PC-3 (cell line): ENCODE measurements around a stretch of chr13.

DNA sequence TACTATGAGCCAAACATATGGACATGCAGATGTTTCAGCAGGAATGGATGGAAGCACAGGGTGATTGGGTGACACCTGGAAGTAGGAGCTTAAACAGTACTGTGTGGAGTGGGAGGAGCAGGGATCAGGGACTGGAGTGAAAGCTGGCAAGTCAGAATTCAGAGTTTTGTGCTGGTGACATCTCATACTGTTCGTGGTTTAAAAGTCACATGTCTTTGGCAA, 408.2 kb downstream of the COG6 start:
- RAMPAGE, long total RNA: no peak

- RAMPAGE, long total RNA: no peak
Observed at GRCh38 chr13:40149422-40149956, 494.0 kb downstream of the COG6 start.

- RAMPAGE, long total RNA: no peak
Observed at GRCh38 chr13:40191254-40191525, 475.3 kb downstream of the FOXO1 start.

- RAMPAGE, long total RNA: no peak
Observed at GRCh38 chr13:40351858-40353088, 314.2 kb downstream of the FOXO1 start.

DNA sequence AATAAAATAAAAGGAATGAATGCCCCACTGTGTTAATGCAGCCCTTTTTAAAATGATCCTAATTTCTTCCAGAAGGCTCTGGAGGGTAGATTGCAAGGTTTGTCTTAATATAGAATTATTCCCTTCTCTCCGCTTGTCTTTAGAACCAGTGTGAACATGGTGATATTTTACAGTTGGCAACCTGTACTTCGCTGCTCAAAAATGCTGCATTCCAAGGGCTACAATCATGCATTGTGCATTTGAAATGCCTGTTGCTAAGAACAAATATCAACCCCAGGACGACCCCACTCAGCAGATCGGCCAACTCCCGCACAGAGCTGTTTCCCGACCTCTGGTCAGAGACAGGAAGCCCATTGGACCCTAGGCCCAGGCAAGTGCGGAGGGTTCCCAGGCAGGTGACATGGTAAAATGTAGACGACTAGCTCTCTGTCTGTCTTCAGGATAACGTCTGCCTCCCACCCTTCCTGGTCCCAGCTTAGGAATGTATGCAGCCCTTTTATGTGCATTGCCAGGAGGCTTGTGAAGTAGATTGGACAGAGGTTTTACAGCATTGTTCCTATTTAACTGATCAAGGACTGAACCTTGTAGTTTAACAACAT, 263.5 kb downstream of the FOXO1 start:
- RAMPAGE, long total RNA: no peak

- RAMPAGE, long total RNA: no peak
Observed at GRCh38 chr13:40480802-40481597, 185.4 kb downstream of the FOXO1 start.

DNA sequence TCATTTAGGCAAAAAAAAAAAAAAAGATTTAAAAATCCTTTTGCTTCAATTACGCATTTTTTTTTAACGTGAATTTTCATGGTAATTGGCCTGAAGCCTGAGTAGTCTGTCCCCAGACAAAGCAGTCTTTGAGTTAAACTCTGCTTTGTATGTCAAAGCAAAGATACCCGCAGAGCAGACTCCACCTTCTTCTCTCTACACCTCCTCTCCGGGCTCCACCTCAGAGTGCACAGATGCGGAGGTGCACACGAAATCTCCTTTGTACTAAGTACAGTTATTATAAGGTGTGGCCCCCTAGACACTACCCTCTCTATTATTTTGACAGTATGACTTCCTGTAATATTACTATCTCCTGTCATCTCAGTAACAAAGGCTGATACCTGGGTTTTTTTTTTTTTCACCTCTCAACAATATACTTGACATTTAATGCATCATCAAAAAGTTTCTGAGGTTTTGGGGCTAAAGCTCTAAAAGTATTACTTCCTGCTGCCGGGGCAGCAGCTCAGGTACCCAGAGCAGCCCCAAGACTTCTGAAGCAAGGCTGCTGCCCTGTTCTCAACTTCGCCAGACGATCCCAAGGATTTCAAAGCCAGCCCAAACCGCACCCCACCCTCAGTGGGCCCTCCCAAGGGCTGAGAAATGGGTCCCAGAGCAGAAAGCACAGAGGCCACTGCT, 180.8 kb downstream of the FOXO1 start:
- RAMPAGE, long total RNA: no peak

DNA sequence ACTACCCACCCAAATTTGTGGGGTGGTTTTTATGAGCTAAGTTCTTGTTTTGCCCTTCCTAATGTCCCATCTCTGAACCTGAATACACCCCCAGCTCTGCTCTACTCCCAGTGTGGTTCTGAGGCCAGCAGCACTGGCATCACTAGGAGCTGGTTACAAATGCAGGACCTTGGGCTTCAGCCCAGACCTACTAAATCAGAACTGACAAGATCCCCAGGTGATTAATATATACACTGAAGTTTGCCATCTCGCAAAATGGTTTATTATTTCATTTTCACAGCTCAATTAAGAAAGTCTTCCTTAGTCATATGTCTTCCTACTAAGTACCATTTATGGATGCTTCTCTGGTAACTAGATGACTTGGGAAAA, 67.9 kb downstream of the FOXO1 start:
- RAMPAGE, long total RNA: no peak

- RAMPAGE, long total RNA: no peak
Observed at GRCh38 chr13:40610361-40610906, 56.0 kb downstream of the FOXO1 start.

DNA sequence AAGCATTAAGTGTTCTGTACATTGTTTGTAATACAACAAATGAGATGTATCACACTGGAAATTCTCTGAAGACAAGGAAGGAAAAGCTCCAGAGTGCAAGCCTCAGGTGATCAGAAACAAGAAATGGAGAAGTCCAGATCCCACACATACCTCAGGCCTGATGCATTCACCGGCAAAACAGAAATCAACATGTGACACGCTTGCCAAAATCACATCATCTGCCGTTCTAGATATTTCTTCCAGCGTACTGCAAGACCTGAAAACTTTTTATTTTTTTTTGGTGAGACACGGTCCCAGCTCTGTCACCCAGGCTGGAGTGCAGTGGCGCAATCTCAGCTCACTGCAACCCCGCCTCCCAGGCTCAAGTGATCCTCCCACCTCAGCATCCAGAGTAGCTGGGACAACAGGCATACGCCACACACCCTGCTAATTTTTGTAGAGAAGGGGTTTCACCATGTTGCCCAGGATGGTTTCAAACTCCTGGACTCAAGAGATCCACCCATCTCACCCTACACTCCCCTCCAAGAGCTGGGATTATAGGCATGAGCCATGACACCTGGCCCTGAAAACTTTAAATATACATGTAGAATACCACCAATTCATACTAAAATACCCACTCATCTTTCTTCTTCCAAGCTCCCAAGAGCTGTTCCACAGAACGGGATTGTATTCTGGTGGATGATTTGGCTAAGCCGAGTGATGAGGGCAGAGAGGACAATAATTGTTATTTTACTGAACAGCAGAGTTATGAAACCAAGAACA, 48.4 kb downstream of the FOXO1 start:
- RAMPAGE, long total RNA: no peak

DNA sequence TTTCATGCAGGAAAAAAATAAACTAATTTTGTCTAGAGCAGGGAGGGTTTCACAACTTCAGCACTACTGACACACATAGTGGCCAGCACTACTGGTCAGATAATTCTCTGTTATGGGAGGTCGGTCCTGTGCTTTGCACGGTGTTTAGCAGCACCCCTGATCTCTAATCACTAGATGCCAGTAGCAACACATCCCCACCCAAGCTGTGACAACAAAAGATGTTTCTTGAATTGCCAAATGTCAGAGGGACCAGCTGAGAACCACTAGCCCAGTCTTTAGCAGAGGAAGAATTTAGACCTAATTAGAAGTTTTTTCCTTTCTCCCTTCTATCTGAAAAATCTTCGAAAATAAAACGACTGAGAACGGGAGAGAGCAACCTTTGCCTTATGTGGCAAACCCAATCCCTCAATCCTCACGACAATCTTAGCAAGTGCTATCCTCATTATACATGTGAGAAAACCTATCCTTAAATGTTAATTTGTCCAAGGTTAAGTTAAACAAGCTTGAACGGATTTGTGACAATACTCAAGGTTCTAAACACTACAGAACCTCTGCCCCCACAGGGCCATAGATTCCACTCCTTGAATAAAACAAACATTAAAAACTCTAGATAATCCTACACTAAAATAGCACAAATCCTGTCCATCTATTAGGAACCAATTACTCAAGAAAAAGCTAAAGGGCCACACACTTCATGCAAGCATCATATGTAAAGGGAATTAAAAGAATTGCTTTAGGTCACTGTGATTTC, 26.8 kb downstream of the FOXO1 start:
- RAMPAGE, long total RNA: no peak

DNA sequence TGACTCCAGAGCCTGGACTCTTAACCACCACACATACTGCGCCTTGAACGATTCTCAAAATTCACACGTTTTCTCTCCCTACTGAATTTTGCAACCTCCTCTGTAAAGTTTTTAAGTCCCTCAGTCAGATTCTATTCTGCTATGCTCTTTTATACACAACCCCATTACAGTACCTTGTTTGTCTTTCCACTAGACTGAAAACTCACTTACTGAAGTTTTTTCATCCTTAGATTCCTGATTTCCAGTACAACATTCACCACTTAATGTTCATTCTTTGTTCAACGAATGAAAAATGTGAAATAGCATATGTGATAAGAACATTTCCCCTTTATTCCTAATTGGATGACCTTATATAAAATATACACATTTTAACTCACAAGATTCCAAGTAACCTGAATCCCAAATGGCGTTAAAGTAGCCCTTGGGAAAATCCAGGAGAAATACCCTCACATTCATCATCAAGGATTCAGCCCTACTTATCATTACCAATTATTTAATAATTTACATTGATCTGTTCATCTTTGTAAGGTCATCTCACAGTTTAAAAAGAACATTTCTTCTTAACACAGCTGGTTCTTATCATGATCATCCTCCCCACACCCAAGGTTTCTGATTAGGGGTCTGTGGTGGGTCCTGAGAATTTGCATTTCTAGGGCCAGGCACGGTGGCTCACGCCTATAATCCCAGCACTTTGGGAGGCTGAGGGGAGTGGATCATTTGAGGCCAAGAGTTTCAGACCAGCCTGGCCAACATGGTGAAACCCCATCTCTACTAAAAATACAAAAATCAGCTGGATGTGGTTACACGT, 101.7 kb downstream of the ELF1 start:
- RAMPAGE, long total RNA: no peak

- RAMPAGE, long total RNA: no peak
Observed at GRCh38 chr13:40937599-40938248, 81.4 kb downstream of the ELF1 start.

DNA sequence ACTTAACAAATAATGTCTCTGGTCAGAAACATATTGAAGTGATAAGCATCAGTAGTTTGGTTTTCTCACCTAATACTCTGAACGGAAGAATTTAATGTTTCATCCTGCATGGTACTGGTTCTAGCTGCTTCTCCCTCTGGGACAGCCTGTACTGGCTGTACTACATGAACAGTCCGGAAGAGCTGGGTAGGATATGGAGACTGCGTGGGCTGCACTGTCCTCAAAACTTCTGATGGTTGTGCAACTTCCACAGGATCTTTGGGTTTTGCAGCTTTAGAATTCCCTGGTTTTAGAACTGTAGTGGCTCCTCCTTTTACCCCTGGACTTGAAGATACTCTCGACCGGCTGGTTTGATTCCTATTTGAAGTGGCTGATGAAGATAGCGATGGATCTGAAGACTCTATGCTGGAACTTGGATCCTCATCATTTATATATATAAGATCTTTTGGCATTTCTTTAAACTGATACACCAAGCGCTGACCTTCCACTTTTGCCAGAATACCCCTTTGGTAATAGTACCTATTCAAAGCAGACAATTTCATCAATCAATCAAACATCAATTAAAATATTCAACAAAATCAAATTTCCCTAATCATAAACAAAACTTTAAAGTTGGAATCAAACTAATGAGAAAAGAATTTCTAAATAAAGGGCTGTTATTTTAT, 78.1 kb downstream of the ELF1 start:
- RAMPAGE, long total RNA: no peak

DNA sequence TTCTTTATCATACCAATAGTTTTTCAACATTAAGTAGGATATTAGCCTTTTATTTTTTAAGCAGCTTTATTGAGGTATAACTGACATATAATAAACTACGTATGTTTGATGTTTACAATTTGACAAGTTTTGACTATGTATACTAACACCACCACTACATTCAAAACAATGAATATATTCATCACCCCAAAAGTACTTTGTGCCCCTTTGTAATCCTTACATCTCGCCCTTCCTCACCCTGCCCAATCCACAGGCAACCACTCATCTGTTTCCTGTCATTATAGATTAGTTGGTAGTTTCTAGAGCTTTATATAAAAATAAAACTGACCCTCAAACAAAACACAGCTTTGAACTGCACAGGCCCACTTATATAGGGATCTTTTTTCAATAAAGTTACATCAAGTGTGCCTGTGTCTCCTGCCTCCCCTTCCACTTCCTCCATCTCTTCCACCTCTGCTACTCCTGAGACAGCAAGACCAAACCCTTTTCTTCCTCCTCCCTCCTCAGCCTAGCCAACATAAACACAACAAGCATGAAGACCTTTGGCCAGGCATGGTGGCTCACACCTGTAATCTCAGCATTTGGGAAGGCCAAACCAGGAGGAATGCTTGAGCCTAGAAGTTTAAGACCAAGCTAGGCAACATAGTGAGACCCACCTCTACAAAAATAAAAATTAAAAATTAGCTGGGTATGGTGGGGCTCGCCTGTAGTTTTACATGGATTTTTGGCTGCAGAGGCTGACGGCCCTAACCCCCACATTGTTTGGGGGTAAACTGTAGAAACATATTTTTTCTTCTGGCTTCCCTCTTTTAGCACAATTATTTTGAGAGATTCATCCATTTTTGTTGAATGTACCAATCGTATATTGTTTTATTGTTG, 72.7 kb downstream of the ELF1 start:
- RAMPAGE, long total RNA: no peak

GRCh38 chr13:40948676-40949148, 70.4 kb downstream of the ELF1 start:
- RAMPAGE, long total RNA: no peak

GRCh38 chr13:40949655-40950861, 69.1 kb downstream of the ELF1 start:
- RAMPAGE, long total RNA: no peak

DNA sequence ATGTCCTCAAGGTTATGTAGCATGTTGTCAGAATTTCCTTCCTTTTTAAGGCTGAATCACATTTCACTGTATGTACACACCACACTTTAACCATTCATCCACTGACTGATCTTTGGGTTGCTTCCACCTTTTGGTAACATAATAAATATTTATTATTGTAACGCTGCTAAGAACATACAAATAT, 11.1 kb upstream of the WBP4 start:
- RAMPAGE, long total RNA: no peak

DNA sequence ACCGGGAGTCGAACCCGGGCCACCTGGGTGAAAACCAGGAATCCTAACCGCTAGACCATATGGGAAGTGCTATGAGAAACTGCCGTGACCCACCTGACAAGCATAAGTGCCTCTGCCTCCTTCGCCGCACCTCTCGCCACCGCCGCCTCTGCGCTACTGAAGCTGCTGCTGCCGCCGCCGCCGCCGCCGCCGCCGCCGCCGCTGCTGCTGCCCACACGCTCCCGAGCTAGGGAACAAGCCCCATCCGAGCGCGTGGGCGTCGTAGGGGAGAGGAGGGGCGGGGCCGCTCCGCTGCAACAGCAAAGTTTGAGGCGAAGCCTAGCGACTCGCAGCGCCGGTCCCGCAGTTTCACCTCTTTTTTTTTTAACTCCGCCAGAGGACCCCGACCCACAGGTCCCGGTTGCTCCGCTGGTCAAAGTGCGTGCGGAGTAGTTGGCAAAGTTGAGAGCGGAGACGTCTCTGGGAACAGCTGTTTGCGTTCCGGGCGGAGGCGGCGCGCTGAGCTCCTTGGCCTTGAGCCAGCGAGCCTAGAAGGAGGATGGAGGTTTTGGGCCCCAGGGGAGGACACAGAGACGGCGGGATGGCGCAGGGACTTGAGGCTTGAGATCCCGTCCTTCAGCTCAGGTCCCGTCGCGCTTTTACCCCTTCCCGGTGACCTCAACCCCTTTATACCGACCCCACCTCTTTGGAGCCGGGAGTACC, 413 bp upstream of the WBP4 start:
- RAMPAGE, long total RNA: no peak

DNA sequence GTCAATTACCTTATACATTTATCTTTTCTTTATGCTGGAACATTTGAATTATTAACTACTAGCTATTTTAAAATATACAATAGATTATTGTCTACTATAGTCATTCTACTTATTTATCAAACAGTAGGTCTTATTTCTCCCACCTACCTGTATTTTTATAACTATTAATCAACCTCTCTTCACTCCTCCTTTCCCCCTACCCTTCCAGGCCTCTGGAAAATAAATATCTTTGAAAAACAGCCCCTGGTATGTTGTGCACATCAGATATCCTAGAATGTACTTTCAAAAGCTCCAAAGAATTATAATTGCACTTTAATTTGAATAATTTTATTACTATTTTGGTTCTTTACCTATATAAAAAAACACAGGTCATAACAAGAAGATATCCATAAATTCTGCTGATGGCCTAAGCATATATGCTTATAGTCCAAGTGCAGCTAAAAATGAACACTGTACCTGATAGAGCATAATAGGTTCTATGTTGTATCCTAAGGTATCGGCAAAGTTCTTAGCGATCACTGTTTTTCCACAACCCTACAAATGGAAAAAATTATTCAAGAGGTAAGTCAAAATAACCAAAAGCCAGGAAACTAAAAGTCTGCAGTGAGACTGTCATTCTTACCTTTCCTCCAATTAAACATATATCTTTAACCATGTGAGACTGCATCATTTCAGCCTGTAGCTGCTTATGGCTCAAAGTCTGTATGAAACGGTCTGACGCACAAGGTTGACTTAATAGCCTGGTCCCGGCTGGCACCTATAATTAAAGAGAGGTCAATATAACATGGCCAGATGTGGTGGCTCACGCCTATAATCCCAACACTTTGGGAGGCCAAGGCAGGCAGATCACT, 95.4 kb downstream of the VWA8 start:
- RAMPAGE, long total RNA: no peak